ENCODE measurements around the gene SHISA8.

- RRBS, 2 experiments = no CpG with 5 or more reads among the region's 11 CpGs
Measured at GRCh38 chr22:41393747-41394278, 12.1 kb downstream of the TEF start.

GRCh38 chr22:41401931-41402943, 20.5 kb downstream of the TEF start:
- RRBS, 2 experiments = no CpG with 5 or more reads among the region's 21 CpGs

- RRBS, 2 experiments = 1 to 9% methylated on average over 8 of the region's 20 CpGs
Measured at GRCh38 chr22:41446894-41447092, 192 bp upstream of the TOB2 start.

DNA sequence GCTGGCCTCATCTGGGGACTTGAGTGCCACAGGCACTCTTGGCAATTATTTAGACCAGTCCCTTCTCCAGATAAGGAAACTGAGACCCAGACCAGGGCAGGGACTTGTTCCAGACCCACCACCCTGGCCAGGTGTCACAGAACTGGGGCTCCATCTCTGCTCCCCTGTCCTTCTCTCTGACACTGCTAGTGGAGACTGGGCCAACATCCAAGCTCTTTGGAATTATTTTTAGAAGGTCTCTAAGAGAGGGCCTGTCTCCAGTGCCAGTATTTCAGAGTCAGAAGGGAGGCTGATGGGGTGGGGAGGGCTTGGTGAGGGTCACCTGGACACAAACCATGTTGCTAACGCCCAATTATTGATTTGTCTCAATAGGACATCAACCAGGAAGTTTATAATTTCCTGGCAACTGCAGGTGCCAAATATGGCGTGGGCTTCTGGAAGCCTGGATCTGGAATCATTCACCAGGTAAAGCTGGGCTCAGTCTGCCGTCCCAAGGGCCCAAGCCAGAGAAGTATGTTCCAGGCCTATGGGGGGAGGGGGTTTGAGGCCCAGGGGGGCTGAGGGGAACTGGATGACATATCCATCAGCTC, 32.7 kb downstream of the POLR3H start:
- RRBS, 2 experiments = no CpG with 5 or more reads among the region's 3 CpGs

- RRBS, 2 experiments = no CpG with 5 or more reads among the region's 5 CpGs
Measured at GRCh38 chr22:41513377-41513818, 30.9 kb downstream of the POLR3H start.

DNA sequence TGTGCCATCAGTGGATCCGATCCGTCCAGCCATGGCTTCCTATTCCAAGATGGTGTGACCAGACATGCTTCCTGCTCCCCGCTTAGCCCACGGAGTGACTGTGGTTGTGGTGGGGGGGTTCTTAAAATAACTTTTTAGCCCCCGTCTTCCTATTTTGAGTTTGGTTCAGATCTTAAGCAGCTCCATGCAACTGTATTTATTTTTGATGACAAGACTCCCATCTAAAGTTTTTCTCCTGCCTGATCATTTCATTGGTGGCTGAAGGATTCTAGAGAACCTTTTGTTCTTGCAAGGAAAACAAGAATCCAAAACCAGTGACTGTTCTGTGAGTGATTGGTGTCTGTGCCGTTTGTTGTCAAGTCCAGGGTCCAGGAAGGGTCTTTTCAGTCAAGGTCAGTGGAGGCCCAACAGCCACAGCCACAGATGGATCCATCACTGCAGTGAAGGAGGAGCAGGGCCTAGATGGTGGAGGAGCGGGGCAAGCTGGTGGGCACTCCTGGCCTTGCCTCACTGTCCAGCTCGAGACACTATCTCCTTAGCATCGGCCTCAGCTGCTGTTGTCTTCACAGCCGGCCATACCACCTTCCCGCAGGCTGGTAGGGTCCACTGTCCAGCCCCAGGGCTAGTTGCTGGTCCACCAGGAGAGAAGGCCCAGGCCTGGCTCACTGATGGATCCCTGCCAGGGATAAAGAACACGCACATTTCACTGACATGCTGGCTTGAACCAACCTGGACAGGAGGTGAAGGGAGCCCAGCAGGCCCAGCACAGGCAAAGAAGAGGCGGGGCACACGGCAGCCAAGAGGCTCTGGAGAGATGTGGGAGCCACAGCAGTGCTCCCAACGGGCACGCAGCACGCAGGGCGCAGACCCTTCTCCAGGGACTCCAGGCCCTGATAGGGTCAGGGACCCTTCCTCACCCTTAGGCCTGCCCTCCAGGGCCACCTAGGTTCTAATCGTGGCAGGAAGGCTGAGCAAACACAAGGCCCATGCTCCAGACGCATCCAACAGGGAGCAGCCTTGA, 15.3 kb downstream of the POLR3H start:
- RRBS, 2 experiments = no CpG with 5 or more reads among the region's 20 CpGs

- RRBS, 2 experiments = 1 to 7% methylated on average over 4 to 11 of the region's 27 CpGs
Measured at GRCh38 chr22:41589166-41589667, 423 bp downstream of the PMM1 start.

GRCh38 chr22:41782255-41782651, 18.2 kb upstream of the CCDC134 start:
- RRBS, 2 experiments = no CpG with 5 or more reads among the region's 6 CpGs

- RRBS, 2 experiments = no CpG with 5 or more reads among the region's 10 CpGs
Measured at GRCh38 chr22:41843219-41844506, 10.8 kb downstream of the SREBF2 start.

GRCh38 chr22:41900717-41901254, 14.1 kb downstream of the SHISA8 start:
- RRBS, 2 experiments = no CpG with 5 or more reads among the region's 8 CpGs

GRCh38 chr22:41914151-41915380, at the start of gene SHISA8:
TSS of gene SHISA8 (minus strand) at chr22:41915074.
- RRBS, 2 experiments = 3 to 8% methylated on average over 120 of the region's 180 CpGs

- RRBS, 2 experiments = no CpG with 5 or more reads among the region's 7 CpGs
Measured at GRCh38 chr22:42072437-42073052, 1.5 kb upstream of the PHETA2 start.

GRCh38 chr22:42159894-42160318, 29.3 kb upstream of the CYP2D6 start:
- RRBS, 2 experiments = no CpG with 5 or more reads among the region's 2 CpGs

DNA sequence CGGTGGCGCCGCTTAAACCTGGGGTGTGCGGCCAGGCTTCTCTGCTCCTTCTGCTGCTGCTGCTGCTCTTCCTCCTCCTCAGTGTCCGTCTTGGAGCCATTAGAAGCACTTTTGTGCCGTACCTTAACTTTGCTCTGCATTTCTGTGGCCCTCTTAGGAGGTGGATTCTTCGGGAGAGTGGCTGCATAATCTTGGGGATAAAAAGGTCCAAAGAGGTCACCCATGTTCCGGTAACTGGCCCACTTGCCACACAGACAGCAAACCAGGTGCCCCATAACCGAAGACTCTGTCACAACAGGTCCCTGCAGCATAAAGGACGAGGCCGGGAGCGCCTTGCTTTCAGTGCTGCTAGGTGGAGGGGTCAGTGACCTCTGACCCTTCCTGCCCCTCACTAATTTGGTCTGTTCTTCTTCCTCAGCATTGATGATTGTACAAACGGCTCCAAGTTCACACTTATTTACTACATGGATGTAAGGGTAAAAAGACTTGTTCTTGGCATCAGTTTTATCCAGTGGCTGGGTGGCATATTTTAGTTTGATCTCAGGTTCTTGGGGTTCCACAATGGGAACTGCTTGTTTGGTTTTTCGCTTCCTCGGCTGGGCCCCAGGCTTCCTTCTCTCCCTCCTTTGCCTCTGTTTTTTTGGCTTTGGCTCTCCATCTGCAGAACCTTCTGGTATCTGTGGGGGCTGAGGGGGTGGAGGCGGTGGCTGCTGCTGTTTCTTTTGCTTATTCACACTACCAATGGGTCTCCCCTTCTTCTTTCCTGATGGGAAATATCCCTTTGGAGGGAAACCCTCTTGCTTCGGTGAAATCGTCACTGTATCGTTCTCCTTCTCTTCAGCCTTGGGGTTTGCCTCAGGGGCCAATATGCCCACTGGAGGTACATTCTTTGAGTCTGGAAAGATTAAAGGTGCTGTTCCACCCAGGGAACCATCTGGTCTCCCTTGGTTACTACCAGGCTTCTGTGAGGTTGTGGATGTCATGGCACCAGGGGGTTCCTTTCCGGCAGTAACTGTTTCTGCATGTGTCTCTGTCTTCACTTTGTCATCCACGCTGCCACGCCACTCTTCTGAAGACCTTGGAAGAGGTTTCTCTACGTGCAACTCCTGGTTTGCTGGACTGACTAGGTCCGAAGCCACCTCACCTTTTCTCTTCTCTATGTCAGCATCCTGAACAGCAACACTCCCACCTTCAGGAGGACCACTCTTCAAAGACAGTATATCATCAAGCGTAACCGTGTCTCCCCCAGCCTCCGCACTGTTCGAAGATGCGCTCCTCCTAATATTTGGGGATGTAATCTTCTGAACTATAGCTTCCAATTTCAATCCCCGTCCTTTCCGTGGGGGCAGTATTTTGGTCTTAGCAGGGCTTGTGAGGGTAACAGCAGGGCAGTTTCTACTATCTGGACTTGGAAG, 60.0 kb downstream of the TCF20 start:
- RRBS, 2 experiments = 63 to 67% methylated on average over 3 of the region's 31 CpGs

DNA sequence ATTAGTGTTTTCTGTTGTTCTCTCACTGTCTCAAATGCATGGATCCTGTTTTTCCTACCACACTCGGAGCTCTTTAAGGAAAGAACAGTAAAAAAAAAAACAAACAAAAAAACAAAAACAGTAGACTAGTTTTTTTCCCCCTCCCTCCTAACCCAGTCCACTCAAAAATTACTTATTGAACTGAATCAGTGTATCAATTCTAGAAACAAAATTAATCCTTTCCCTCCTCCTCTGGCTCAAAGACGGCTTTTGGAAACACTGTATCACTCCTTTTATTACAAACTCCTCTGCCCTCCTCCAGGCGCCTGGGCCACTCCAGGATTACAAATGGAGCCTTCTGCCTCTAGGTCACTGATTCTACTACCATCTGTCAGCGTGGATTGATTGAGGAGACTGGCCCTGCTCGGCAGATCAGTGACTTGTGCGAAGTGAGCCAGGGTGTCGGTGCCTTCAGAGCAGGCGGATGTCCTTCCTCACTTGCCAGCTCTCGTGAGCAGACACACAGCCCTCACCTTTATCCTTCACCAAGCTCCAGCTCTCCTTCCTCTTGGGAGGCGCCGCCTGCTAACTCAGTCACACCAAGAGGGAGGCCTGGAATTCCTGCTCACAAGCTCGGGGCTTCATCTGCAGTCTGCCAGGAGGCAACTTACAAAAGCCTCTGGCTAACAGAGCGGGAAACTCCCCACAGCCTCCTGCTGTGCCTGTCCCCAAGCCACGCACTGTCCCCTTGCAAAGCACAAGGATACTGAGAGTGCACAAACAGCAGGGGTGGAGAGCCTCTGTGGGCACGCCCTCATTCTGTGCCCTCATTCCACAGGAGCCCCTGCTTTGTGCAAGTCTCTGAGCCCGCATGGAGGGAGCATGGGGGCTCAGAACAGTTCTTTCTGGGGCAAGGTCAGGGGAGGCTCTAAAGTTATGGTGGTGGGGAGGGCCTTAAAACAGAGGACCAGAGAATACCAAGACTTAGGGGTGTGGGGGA, 3.4 kb upstream of the TCF20 start:
- RRBS, 2 experiments = no CpG with 5 or more reads among the region's 16 CpGs

- RRBS, 2 experiments = 67 to 73% methylated on average over 4 of the region's 8 CpGs
Measured at GRCh38 chr22:42298748-42299146, 28.3 kb upstream of the TCF20 start.

DNA sequence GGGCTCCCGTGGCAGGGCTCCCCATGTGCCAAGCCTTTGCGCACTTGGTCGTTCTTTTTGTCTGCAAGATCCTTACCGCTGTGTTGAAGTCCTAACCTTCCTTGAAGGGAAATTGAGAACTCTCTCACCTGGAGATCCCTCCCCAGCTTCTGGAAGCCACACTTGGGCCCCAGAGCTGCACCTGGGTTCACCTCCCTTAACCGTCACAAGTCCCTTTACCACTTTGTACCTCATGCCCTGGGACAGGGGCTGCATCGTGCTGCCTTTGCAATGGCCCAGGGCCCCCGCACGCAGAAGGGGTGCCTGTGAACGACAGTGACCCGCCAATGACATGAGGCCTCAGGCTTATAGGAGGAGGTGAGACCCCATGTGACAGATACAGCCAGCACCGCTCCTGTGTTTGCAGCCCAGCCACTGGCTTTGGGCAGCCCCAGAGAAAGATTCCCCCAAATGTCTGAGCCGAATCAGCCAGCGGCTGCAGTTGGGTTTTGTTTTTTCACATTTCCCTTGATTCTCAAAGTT, 77.7 kb upstream of the TCF20 start:
- RRBS, 2 experiments = no CpG with 5 or more reads among the region's 13 CpGs

- RRBS, 2 experiments = no CpG with 5 or more reads among the region's 4 CpGs
Measured at GRCh38 chr22:42374648-42375177, 57.5 kb downstream of the NFAM1 start.

DNA sequence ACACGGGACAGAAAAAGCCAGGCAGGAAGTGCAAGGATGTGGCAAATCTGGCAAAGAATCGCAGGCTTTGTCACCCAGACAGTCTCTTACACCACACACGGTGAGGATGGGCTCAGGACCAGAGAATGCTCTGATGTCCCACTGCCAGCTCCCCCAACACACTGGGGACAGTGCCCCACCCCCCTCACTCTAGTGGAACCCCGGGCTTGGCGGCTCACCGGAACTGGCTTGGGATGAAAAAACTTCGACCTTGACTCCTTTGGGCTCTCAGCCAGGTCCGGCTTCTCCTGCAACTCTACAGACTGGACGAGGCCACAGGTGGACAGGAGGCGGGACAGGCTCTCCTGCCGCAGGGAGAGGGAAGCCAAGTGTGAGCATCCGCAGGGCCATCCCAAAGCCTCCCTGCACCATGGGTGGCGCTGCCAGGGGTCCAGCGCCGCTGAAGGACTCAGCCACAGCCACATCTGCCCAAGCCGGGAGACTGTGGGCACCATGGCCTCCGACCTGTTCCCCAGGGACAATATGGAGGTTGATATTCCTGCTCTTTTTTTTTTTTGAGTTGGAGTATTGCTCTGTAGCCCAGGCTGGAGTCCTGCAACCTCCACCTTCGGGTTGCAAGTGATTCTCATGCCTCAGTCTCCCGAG, 3.7 kb downstream of the RRP7A start:
- RRBS, 2 experiments = 44 to 82% methylated on average over 2 of the region's 19 CpGs

- RRBS, 2 experiments = no CpG with 5 or more reads among the region's 22 CpGs
Measured at GRCh38 chr22:42519214-42519603, 387 bp downstream of the RRP7A start.